Endodermal cell (in vitro differentiated cells): Measurements from ENCODE around the gene RPF1.

- PRO-cap = no peak
Observed at GRCh38 chr1:78419275-78419665, 71.5 kb upstream of the PTGFR start.

- PRO-cap = unidirectional peak, plus-strand start at chr1:79259393
Observed at GRCh38 chr1:79259251-79259682, 252.7 kb upstream of the ADGRL4 start.

DNA sequence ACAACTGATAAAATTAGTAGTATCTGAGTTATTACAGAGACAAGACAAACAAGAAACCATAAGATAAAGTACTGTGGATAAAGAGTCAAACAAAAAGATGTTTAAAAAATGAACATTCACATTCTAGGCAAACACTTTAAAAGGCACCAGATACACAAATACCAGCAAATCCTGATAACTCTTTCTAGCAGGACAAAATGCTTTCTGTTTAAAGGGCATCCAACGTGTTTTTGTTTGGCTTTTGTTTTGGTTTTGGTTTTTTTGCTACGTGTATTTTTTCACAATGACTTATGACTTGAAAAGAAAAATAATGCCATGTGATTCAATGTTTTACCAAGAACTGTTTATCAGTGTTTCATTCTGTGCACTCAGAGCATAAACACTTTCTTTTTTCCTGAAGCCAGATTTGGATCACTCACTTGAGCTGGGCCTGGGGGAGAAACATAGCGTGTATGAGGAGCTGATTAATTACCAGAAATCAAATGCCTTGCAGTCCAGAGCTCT, 642.3 kb upstream of the ADGRL2 start:
- PRO-cap = no peak

GRCh38 chr1:81801642-81802583, 1.2 kb downstream of the ADGRL2 start:
- PRO-cap = unidirectional peak, plus-strand start at chr1:81802299

DNA sequence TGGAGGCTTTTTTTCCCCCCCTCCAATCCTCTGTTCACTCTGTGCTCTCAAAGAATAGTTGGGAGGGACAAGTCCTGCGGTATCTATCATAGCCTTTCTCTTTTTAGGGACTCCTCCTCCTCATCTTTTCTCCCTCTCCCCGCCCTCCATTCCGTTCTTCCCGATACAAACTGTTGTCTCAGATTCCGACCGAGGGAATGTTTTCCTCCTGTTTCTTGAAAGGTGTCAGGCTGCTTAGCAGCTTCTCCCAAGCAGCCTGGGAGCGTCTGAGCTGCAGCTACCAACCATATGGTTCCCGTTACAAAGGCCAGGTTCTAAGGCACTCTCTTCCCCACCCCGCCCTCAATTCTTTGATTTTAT, 2.7 kb downstream of the ADGRL2 start:
- PRO-cap = no peak

DNA sequence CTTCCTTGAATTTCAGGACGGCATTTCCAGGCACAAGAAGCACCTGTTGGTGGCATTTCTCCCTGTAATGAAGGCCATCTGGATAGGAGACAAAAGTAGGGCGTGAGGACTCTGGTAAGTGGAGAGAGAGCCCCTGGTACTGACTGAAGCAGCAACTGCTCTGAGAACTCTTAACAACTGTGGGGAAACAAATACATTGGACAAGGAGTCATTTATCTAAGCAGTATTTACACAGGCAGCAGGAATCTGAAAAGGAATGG, 361.7 kb downstream of the ADGRL2 start:
- PRO-cap = no peak

DNA sequence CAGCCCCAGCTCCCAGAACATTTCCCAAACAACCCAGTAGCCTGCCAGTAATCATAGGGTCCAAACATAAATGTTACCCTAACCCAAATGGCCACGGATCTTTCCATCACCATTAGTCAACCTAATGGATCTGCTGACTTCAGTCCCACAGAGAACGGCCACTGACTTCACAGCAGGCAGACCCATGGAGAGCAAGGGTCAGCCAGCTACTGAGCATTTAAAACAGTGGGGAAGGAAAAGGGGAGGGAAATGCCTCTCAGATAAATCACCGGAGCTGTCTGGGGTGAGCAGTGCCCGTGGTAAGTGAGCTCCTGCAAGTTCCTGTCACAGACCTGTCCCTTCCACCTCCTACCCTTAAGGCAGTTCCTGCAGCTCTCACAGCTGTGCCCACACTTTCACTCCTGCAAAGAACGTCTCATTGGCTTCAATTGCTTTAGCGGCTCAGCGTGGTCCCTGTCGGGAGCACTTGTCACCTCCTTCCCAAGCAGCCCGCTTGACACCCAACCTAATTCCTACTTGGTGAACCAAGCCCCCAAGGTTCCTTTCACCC, 306.4 kb downstream of the TTLL7 start:
- PRO-cap = no peak

- PRO-cap = unidirectional peak, minus-strand start at chr1:84078583
Observed at GRCh38 chr1:84078376-84079084, 65.5 kb upstream of the PRKACB start.

GRCh38 chr1:84254658-84255231, 46.8 kb upstream of the SAMD13 start:
- PRO-cap = no peak

DNA sequence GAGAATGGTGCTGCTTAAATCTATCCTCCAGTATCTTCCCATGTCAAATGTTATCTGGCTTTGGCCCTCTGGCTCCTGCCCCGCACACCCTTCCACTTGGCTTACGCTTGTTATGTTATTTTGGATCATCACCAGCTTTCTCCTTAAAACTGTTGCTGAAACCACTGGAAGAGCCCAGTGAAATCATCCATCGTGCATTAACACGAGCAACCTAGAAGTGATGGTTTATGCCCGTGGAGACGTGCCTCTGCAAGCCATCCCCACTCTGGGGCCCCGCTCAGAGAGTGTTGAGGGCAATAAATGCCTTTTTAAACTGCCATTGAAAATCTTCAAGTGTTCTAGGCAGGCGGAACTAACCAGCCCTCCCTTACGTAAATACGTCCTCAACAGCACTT, 20.2 kb downstream of the SAMD13 start:
- PRO-cap = no peak

DNA sequence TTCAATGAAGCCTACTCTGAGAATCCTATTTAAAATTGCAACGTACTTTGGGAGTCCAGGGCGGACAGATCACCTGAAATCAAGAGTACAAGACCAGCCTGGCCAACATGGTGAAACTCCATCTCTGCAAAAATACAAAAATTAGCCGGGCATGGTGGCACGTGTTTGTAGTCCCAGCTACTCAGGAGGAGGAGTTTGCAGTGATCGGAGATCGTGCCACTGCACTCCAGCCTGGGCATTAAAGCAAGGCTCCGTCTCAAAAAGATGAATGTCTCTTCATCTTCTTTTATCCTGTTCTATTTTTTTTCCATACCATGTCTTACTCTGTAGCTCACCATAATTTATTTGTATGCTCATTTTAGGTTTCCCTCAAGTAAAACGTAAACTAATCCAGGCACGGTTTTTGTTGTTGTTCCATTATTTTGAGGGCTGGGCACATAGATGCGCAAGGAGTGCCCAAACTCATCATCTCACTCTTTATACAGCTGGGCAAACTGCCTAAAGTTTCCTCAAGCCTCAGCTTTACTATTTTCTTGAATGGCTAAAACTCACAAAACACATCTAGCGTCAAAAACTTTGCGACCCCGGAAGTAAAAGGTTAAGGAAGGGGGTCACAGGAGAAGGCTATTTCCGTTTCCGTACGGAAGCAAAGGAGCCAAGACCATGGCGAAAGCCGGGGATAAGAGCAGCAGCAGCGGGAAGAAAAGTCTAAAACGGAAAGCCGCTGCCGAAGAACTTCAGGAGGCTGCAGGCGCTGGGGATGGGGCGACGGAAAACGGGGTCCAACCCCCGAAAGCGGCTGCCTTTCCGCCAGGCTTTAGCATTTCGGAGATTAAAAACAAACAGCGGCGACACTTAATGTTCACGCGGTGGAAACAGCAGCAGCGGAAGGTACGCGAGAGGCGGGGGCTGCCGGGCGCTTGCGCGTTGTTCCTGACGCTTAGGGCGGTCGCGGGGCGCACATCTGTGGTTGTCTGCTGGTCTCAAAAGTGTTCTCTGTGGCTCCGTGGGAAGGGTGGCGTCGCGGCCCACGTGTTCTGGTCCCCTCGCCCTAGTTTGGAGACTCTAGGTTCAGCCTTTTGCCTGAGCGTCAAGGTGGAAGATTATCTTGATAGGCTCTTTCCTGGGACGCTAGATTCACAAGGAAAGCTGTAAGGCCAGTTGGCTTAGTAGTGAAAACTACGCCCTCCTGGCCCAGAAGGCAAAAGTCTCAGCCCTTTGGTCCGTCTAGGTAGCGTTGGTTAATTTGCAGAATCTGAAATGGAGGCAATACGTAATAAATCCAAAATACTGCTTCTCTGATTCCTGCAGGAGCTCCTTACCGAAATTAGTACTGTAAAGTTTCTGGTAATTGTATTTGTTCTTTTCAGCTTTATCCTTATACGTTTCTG, at the start of gene RPF1:
Gene RPF1 (plus strand): TSS at position 648 of the 1,391 bp plus-strand sequence.
- PRO-cap = bidirectional peak, plus-strand start at position 649 of the sequence, minus-strand start at position 592 of the sequence; bidirectional peak, plus-strand start at position 959 of the sequence, minus-strand start at position 893 of the sequence

GRCh38 chr1:84669608-84670195, 20.6 kb downstream of the SSX2IP start:
- PRO-cap = no peak

DNA sequence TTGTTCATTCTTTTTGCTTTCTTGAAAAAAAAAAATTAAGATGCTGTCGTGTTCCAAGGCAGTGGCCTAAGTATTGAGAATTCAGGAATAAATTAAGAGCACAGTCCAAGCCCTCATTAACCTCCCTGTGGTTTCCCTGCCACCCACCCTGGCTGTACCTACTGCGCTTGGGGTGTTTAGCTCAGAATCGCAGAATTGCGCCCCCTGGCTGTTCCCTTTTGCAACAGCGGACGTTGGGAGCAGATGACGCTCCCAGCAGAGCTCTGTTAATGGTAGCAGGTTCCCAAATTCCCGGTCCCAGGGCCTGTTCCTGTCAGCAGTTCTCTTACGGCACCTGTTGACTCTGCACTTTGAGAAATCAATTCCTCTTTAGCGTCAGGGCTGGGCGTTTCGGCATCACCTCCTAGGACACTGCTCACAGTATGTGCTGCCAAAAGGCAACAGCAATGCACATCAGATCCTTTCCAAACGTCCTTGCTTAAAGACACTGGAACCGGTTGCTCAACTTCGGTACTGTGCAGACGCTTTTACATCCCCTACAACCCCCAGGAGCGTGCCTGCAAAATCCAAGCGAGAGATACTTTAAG, 34.2 kb upstream of the SSX2IP start:
- PRO-cap = no peak

- PRO-cap = unidirectional peak, plus-strand start at chr1:85275867
Observed at GRCh38 chr1:85275583-85276070, 805 bp downstream of the BCL10 start.

- PRO-cap = no peak
Observed at GRCh38 chr1:85325826-85326448, 49.5 kb upstream of the BCL10 start.

DNA sequence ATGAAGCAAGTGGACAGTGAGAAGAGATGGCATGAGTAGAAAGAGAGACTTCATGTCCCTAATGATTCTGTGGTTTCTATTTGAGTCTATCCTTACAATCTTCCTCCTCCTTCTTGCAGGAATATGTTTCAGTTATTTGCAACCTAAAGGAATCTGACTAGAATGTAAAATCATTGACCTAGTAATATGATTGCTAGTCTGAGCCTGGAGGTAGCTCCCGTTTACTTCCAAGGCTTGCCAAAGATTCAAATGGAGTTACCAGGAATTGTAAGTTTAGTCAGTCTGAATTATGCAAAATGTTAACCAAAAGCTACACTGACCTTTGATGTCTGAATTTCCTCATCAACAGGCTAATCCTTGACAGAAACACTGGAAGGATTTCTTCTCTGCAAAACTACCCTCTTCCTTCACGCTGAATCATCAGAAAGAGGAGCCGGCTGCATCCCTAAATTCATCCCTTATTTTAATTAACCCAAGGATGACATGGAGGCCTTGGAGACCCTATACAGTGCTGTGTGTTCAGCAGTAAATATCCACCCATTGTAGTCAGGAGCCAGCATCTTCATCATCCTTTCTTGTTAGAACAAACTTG, 17.4 kb downstream of the DDAH1 start:
- PRO-cap = no peak

GRCh38 chr1:85582357-85582911, 1.9 kb downstream of the CCN1 start:
- PRO-cap = no peak

DNA sequence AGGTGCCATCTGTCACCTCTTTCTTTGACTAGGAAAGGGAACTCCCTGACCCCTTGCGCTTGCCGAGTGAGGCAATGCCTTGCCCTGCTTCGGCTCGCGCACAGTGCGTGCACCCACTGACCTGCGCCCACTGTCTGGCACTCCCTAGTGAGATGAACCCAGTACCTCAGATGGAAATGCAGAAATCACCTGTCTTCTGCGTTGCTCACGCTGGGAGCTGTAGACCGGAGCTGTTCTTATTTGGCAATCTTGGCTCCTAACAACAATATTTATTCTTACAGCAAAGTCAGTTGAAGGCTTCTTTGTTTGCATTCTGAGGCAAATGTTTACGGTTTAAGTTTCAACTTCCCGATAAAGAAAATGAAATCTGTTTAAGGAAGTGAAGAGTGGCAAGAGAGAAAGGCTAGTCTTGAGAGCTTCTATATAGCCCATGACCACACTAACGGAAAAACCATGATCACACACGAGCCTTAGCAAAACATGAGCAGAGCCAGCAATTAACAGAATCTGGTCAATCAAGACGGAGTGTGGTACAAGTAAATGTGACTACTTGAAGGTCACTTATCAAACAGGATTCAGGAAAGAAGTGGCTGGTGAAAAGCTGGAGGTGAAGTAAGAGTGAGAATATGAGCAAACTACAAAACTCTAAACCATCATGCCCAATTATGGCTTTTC, 122.6 kb upstream of the ZNHIT6 start:
- PRO-cap = unidirectional peak, minus-strand start at position 107 of the sequence

DNA sequence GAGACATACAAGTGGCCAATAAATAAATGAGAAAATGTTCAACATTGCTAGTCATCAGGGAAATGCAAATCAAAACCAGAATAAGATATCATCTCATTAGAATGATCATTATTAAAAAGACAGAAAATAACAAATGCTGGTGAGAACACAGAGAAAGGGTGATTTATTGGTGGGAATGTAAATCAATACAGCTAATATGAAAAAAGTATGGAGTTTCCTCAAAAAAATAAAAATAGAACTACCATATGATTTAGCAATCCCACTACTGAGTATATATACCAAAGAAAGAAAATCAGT, 181.6 kb downstream of the COL24A1 start:
- PRO-cap = no peak

GRCh38 chr1:85992733-85993121, 163.8 kb downstream of the COL24A1 start:
- PRO-cap = no peak